Mononuclear cell (primary cell): ENCODE measurements around a stretch of chr10.

- RRBS: no CpG with 5 or more reads among the region's 2 CpGs
Measured at GRCh38 chr10:34405561-34406224, 409.4 kb downstream of the PARD3 start.

- RRBS: no CpG with 5 or more reads among the region's 2 CpGs
Measured at GRCh38 chr10:34511152-34511531, 304.0 kb downstream of the PARD3 start.

DNA sequence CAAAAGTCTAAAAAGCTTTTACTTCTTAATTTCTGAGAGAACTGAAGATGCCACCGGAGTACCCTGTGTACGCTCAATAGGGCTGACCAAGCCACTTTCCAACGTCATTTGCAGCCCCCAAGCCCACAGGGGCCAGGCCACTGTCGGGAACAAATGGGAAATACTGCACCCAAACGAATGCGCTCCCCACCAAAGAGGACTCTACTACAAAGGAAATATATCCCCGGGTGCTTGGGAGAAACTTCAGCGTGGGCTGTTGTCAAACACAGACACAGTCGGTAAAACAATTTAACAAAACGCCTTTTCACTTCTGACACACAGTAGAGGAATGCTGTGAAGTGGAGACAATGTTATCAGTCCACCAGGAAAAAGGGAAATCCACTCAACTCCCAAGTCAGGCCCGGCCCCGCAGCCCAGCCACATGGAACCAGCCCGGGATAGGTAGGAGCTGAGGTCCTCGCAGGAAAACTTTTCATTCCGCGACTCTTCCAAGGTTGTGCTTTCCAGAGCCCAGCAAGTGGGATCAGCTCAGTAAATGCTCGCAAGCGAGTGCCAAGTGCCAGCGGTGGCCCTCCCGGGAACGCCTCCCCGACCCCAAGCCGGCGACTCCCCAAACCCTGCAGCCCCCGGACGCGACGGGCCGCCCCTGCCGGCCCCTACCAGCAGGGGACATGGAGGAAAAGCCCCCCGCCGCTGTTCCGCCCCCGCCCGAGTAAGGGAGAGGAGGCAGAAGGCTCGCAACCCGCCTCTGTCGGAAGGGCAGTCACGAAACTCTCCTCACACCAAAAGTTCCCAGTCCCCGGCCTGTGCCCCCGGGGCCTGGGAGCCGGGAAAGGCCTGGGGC is 1.2 kb downstream of the PARD3 start:
- RRBS: 3% methylated on average over 2 of the region's 42 CpGs

GRCh38 chr10:35172525-35173052 is 45.9 kb downstream of the CREM start:
- RRBS: no CpG with 5 or more reads among the region's 5 CpGs

- RRBS: no CpG with 5 or more reads among the region's 5 CpGs
Measured at GRCh38 chr10:35209243-35209607, 82.6 kb downstream of the CREM start.

- RRBS: no CpG with 5 or more reads among the region's 16 CpGs
Measured at GRCh38 chr10:35306840-35307631, 29.3 kb upstream of the CCNY start.

DNA sequence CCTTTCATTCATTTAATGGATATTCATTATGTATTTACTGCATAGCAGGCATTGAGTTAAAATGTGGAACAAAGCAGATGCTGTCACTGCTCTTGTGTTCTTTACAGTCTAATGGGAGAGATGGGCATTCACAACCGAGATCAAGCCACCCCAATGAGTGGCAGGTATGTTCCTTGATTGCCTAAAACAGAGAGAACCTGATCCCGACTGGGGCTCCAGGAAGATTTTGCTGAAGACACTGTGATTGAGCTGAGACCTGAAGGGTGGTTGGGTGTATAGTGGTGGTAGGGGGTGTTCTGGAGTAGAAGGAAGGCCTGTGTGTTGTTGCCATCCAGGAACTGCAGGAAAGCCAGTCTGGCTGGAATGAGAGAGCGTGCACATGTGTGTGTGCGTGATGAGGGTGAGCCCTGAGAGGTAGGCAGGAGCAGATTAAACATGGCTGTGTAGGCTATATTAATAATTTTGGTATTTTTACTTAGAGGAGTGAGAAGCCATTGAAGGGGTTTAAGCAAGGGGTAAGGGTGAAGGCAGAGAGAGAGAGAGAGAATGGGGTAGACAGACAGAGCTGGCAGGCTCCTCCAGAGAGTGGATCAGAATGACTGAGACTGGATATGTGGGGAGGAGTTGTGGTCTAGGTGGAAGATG is 91.9 kb downstream of the CCNY start:
- RRBS: no CpG with 5 or more reads among the region's 4 CpGs

DNA sequence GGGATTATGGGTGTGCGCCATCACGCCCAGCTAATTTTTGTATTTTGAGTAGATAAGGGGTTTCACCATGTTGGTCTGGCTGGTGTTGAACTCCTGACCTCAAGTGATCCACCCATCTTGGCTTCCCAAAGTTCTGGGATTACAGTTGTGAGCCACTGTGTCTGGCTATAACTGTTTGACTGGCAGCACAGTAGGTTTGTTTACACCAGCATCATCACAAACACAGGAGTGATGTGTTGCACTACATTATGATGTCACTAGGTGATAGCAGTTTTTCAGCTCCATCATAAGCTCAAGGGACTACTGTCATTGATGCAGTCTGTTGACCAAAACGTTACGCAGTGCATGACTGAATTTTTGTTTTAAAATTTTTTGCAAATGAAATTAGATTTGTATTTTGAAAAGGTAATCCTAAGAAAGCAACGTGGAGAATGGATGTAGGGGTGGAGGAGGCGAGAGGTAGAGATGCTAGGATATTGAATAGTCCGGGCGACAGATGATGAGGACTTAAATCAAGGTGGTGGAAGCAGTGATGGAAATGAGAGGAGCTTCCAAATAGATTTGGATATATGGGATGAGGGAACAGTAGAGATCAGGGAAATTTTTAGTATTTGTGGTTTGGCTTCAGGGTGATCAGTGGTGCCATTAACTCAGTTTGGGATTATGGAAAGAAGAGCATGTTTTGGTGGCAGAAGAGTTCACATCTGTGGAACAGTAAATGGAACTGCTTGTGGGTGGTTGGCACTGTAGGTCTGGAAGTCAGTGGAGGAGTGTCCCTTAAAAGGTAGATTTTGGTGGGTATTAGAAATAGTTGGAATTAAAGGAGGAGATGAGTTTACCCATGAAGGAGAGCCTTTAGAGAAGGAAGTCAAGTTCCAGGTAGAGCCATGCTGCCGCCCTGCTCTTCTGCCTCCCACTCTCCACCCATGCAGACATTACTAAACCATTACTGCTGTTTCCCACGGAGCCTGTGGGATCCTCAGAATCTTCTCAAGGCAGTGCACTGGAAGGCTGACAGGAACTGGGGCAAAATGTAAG is 108.4 kb downstream of the CCNY start:
- RRBS: no CpG with 5 or more reads among the region's 10 CpGs

GRCh38 chr10:35449237-35450096 is 113.2 kb downstream of the CCNY start:
- RRBS: no CpG with 5 or more reads among the region's 14 CpGs

DNA sequence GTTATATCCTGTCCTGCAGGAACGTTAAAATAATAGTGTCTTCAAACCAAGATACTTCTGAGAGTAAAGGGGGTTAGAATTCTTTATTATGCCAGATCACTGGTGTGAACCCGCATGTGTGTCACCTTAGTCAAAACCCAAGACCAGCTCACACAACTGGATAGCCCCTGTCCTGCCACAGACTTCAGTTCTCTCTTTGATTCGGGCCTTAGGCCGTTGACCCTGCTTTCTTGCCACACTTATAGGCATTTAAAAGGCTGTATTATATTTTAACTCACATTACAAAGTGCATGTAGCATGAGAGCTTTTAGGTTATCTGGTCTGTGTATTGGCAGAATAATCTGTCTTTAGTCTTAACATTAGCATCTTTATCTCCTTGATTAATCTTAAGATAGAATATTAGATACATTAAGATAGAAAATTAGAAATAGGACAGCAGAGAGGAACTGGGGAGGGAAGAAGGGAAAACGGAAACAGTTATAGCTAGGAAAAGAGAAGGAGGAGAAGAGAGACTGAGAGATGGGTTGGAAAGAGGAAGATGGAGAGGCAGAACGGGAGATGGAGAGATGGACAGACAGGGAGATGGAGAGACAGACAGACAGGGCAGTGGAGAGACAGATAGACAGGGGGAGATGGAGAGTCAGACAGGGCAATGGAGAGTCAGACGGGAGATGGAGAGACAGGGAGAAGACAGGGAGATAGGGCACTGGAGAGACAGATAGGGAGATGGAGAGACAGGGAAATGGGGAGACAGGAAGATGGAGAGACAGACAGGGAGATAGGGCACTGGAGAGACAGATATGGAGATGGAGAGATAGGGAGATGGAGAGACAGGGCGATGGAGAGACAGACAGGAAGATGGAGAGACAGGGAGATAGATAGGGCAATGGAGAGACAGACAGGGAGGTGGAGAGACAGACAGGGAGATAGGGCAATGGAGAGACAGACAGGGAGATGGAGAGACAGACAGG is 133.0 kb downstream of the CCNY start:
- RRBS: no CpG with 5 or more reads among the region's 8 CpGs

DNA sequence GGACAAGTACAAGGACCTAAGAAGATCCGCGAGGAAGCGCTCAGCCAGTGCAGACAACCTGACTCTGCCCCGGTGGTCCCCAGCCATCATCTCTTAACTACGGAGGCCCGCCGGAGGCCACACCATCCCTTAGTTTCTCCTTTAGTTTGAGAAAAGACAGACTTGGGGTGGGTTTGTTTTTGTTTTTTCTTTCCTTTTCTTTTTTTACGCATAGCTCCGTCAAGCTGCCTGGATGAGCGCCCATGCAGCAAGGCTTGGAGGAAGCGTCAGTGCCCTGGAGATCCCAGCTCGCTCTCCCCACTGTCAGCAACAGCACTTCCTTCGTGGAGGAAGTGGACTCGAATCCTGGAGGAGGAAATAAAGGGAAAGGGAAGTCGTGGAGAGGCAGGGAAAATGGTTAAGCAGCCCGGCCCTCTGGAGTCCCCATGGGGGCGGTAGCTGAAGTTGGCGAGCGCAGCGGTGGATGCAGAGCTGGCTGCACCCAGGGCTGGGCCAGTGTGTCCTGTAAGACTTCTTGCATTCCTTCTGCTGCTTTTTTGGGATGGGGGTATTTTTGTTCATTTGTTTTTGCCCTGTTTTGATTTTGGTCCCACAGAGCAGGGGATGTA is 36.0 kb upstream of the GJD4 start:
- RRBS: no CpG with 5 or more reads among the region's 20 CpGs

GRCh38 chr10:35637297-35637804 is 4.7 kb downstream of the FZD8 start:
- RRBS: 13% methylated on average over 3 of the region's 12 CpGs

GRCh38 chr10:37728337-37728672 is 129.1 kb downstream of the ZNF248 start:
- RRBS: no CpG with 5 or more reads among the region's 5 CpGs

DNA sequence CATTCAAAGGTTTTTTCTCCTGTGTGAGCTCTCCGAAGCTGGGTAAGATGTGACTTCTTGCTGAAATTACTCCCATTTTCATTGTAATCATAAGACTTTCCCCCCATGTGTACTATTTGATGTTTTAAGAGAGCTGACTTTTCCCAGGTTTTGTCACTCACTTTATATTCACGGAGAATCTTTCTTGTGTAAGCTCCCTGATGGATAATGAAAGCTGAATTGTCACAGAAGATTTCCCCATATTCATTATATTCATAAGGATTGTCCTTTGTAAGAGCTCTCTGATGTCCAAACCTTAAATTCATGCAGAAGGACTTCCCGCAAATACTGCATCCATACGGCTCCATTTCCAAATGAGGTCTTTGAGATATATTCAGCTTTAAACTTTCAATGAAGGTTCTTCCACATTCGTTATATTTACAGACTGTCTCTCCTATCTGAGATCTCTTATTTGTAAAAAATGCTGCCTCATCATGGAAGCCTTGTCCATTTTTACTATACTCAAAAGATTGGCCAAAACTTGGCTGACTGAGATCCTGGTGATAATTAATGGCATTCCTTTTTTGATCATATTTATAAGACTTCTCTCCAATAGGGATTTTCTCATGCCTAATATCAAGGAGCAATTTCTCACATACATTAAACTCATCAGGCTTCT is 25.1 kb downstream of the ZNF248 start:
- RRBS: no CpG with 5 or more reads among the region's 5 CpGs

DNA sequence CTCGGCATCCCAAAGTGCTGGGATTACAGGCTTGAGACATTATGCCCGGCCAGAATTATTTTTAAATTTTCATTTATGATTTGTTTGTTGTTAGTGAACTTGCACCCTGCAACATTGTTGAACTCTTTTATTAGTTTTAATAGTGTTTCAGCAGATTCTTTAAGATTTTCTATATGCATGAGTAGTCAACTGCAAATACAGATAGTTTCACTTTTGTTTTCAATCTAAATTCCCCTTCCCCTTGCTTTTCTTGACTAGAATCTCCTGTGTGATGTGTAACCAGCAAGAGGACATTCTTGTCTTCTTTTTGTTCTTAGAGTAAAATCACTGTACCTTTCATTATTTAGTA is 27.9 kb downstream of the ZNF33A start:
- RRBS: no CpG with 5 or more reads among the region's 2 CpGs

DNA sequence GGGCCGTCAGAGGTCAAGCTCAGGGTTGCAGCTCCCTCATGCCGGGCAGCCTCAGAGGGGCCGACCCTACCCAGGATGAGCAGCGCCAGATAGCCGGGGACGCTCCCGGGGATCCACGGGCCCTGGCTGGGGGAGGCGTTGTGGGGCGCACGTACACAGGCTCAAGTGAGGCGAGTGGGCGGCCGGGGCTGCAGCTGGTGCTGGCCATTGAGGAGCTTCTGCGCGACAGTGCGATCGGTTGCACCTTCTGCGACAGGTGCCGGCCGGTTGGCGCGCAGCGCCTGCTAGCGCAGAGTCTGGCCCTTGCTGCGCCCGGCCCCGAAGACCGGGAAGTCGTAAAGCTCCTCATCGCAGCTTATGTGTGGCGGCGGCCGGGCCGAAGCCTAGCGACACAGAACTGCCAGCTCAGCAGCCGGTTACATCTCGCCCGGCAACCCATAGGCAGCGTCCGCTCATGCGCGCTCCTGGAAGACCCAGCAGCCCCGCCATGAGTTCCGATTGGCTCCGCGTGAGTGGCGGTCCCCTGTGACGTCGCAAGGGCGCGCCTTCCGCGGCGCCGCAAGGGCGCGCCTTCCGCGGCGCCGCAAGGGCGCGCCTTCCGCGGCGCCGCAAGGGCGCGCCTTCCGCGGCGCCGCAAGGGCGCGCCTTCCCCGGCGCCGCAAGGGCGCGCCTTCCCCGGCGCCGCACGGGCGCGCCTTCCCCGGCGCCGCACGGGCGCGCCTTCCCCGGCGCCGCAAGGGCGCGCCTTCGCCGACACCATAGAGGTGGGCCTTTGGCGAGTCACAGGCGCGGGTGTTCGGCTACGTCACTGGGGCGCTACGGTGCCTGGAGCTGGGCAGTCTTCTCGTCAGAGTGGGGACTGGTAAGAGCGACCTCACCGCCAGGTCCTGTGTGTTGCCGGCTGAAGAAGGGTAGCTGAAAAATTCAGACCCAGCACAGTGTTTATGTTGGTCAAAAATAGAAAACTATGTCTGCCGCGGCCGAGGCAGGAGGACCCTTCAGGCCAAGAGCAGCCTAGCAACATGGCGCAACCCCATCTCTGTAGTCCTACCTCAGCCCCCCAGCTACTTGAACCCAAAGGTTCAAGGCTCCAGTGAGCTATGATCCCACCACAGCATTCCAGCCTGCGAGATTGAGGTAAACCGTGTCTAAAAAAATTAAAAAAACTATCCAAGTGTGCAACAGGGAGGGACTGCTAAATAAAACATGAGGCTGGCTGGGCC is 308.7 kb downstream of the ZNF37A start:
- RRBS: 6% methylated on average over 5 of the region's 117 CpGs

- RRBS: no CpG with 5 or more reads among the region's 3 CpGs
Measured at GRCh38 chr10:38986260-38986566, 892.1 kb downstream of the ZNF37A start.

GRCh38 chr10:42513889-42514703 is 124.3 kb downstream of the ZNF33B start:
- RRBS: no CpG with 5 or more reads among the region's 5 CpGs

DNA sequence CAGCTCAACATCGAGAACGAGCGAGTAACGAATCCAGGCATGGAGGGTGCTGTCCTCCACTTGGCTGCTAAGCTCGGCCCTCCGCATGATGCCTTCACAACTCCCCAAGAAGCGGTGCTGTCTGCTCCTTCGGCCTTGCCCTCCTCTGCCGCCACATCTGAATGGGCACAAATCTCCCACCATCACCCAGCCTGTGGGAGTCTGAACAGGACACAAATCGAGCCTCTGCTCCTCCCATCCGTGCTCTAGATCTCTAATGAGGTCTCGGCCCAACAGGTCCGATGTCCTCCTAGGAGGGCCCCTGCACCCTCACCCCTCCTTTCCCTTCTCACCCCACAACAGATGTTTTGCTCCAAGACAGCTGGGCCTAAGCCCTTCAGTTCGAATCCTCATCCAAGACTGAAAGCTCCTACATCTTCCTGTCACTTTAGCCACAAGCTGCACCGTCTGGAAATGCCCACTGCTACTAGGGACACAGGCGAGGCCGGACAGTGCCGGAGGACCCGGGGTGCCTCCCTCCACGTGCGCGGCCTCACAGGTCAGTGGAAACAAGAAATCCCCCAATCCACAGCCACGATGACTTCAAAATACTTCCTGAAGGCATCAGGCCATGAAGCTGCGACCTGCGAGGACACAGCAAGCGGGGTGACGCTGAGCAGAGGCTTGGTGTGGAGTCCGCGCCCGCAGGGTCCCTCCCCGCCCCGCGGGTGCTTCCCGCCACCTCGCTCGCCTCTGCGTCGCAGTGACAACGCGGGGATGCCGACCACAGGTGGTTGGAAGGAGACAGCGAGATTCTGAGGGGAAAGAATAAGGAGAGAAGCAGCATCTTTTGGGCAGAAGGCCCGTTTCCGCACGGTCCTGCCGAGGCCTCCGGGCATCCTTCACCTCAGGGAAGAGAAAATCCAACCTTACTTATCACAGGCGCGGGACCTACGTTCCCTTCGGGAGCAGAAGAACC is 86.4 kb downstream of the ZNF33B start:
- RRBS: no CpG with 5 or more reads among the region's 51 CpGs

- RRBS: no CpG with 5 or more reads among the region's 9 CpGs
Measured at GRCh38 chr10:42640642-42641585, 2.5 kb upstream of the ZNF33B start.